Progenitor cell of endocrine pancreas (in vitro differentiated cells): ENCODE data around the gene SULT1A2.

DNA sequence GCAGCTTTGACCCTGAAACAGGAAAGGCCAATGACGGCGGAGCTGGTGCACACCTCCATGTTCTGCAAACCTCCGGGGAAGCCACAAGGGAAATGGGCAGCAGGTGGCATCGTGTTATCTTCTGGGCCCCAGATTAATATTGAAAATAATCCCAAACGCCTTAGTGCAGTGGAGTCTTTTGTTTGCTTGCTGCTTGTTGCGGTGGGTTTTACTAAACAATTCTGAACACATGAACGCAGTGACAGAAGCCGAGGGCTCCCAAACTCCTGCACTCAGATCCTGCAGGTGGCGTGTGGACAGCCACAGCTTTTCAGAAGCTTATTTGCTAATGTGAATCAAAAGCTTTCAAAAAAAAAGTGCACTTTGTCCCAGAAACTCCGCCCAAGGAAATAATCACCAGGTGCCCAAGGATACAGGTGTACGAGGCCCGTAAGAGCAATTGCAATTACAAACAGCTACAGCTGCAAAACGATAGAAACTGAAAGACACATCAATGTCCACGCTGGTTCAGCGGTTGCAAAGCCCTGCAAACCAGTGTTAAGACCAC lies 22.6 kb downstream of the KDM8 start:
- PRO-cap: no peak

DNA sequence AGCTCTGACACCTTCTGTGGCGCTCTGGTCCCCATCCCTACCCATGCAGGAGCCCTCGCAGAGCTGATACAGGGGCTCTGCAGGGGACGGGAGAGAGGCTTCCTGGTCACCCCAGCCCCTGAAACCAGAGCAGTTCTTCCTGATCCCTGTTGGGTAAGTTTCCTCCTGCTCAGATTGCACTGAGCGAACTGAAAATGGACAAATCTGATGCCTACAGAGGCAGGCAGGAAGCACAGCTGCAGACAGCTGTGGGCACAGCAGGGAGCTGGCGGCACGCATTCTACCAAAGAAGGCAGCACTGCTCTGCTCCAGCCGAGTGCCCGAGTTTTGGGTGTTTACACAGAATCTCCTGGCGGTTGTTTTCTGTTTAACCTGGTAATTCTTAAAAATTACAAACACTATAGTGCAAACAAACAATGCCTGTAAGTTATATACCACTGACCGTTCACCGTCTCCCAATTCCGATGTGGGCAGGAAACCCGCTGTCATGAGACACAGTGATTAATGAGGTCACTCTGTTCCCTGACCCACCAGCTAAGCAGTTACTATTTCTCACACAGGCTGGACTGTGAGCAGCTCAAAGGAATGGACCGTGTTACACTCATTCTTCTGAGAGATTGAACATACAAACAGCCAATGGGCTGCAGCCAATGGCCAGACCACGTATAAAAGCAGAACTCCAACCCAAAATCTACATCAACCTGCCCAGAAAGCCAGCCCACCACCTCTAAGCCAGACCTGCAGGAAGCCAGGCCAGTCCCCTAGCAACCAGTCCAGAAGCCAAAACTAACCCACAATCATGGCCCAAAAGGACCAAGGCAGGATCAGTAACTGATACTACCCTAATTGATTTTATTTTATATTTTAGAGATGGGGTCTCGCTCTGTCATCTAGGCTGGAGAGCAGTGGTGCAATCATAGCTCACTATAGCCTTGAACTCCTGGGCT lies 25.5 kb downstream of the NSMCE1 start:
- PRO-cap: no peak

- PRO-cap: no peak
Measured at GRCh38 chr16:27253532-27253900, 15.1 kb downstream of the NSMCE1 start.

- PRO-cap: no peak
Measured at GRCh38 chr16:27316345-27316664, 2.5 kb downstream of the IL4R start.

- PRO-cap: no peak
Measured at GRCh38 chr16:27329867-27331194, 16.6 kb downstream of the IL4R start.

DNA sequence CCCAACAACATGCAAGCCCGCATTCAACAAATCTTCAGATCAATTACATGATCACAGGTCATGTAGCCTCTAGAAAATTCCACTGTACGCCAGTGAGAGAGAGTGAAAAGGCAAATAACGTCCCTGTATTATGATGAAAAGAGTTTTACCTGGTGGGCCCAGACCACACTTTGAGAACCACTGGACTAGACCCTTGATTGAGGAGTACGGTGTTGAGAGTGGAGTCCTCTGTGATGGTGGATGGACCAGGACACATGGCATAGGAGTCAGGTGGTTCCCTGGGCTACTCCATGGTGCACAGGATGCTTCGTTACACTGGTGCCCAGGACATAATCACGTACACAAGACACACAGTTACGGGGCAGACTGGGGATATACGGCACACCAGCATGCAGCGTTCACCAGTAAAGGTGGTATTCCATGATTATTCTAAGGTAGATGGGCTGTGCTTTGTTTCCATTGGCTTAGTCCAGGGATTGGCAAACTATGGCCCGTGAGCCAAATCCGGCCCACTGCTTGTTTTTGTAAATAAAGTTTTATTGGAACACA lies 29.1 kb downstream of the IL4R start:
- PRO-cap: no peak

DNA sequence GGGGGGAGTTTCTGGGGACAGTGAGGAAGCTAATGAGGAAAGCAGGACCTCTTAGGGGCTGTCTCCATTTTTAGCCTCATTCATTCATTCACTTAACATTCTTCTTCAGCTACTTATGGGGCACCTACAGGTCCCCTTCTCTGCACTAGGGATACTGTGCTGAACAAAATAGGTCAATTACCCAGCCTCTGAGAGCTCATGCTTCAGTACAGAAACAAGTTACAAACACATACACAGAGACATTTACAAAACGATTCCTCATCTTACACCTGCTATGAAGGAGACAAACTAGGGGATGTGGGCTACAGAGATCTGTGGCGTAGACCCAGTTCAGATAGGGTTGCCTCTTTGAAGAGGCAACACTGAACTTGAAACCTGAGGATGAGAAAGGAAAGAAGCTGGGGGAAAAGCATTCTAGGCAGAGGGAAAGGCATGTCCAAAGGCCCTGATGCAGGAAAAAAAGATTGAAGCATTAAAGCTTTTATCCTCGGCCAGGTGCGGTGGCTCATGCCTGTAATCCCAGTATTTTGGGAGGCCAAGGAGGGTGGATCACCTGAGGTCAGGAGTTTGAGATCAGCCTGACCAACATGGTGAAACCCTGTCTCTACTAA lies 5.2 kb downstream of the IL21R start:
- PRO-cap: no peak

GRCh38 chr16:27532265-27532704 lies 17.4 kb downstream of the GTF3C1 start:
- PRO-cap: no peak

DNA sequence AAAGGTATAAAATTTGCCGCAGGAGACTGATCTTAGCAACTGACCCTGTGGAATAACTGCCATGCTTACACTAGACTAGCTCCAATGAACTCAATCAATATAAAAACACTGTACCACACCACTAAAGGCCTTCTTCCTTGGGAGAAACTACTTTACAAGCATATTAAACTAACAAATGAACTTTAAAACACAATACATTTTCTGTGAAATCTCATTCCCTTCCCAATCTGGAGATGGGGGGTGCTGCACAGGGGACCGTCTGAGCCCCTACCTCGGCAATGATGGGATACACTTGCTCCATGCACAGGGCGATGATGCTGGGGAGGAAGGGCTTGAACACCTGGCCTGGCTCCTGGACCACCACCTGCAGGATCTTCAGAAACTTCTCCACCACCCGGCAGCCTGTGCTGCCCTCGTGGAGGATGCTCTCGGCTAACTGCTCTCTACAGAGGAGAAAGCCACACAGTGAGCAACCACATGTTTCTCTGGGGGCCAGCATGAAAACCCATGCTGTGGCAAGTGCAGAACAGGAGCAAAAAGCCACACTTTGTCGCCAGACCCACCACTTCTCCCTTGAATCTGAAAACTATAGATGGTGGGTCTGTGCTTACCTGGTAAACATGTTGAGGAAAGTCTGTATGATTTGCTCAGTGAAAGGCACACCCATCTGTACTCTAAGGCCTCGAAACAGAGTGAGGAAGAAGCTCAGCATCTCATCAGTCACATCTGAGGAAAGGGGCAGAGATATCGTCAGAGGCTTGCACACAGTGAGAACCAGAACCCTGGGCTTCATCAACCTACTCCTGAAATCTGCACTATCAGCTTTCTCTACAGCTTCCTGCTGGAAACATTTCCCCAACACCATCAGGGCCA lies 42.5 kb upstream of the GSG1L start:
- PRO-cap: no peak

GRCh38 chr16:28163587-28164223 lies 48.1 kb downstream of the XPO6 start:
- PRO-cap: no peak

GRCh38 chr16:28172217-28172737 lies 39.5 kb downstream of the XPO6 start:
- PRO-cap: no peak

DNA sequence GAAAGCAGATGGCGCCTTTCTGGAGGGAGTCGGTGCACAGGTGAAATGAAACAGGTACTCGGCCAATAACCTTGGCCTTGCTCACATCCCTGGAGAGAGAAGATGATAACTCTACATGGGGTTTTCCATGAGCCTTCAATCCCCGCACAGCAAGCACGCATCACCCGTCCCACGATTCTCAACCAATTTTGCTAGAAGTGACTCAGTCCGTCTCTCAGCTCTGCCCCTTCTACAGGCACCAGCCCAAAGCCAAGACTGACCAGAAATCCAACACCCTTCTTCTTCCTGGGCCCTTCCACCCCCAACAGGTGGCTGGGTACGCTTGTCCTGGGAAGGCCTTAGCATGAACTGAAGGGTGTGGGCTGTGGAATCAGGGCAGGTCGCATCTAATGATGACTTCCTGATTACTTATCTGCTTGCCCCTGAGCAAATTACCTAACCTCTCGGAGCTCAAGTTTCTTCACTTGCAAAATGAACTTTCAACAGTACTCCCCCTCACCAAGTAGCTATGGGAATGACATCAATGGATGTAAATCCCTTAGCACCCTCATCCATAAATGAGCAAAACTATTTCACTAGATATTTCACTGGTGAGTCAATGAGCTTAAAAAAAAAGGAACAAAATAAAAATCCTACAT lies 18.0 kb downstream of the XPO6 start:
- PRO-cap: no peak

- PRO-cap: no peak
Measured at GRCh38 chr16:28495982-28497075, 1.9 kb downstream of the APOBR start.

GRCh38 chr16:28532870-28533418 lies 5.8 kb downstream of the NUPR1 start:
- PRO-cap: no peak

DNA sequence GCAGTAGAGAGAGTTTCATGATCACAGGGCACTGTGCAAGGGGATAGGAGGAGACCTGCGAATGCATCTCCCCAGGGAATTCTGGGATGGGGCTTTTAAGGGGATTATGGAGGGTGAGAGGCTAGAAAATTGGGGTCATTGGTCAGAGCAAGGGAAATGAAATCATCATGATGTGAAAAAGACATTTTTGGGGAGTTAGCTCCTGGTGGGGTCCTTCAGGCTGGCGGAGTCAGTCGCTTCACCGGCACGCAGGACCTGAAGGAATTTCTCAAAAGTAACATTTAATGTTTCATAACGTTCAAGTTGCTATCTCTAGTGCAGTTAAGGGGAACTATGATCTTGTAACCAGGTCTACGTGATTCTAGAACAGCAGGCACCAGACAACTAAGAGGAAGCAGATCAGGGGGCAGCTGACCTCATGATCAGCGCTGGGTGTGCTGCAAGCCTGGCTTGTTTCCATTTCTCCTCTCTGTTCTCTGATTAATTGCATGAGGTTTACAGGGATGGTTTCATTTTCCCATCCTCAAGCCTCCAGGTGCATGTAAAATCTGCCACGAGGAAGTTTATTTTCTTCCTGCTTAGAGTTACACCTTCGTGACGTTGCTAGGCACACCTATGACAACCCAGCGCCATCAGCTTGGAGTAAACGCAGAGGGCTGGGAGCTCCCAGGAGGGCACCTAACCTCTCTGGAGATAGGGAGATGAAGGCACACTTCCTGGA lies 4.2 kb upstream of the NUPR1 start:
- PRO-cap: no peak

DNA sequence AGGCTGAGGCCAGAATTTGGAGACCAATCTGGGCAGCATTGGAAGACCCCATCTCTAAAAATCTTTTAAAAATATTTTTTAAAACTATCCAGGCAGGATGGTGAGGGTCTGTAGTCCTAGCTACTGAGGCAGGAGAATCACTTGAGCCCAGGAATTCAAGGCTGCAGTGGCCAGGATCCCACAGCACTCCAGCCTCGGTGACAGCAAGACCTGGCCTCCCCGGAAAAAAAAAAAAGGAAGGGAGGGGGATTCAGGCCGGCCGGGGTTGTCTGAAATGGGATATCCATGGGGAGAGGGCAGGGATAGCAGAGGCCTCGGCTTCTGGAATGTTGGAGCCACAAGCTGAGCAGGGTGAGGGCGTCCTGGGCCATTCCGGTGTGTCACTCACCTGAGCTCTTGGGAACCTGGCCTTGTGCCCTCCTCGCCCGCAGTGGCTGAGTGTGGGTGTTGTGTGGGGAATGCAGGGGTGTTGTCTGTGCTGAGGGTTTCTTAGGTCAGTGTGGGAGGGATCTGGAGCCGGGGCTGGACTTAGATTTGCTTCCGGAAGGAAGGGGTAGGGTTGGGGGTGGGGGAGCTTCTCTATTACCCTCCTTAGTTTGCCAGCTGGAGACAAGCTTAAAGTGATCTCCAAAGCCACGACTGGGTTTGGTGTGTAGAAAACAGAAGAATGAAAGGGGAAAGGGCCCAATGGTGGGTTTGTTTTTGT lies at the start of gene SULT1A2:
SULT1A2 (minus strand) TSS at position 442 of the 706 bp plus-strand sequence.
- PRO-cap: bidirectional peak, plus-strand start at position 617 of the sequence, minus-strand start at position 426 of the sequence

- PRO-cap: no peak
Measured at GRCh38 chr16:28609083-28609539, 733 bp downstream of the SULT1A1 start.

GRCh38 chr16:28803433-28803981 lies 19.3 kb upstream of the ATXN2L start:
- PRO-cap: no peak

- PRO-cap: unidirectional peak, minus-strand start at chr16:28864252
Measured at GRCh38 chr16:28864222-28864362, 449 bp downstream of the SH2B1 start.

GRCh38 chr16:28910851-28911360 lies 14.1 kb downstream of the RABEP2 start:
- PRO-cap: no peak